Caco-2 (cell line): Measurements from ENCODE around the genes IGFBP6, SOAT2 and ITGB7.

GRCh38 chr12:52308939-52309215 is 12.3 kb downstream of the KRT83 start:
- PRO-cap: no peak
- RRBS: no CpG with 5 or more reads among the region's 8 CpGs

GRCh38 chr12:52345608-52346189 is 21.6 kb downstream of the KRT85 start:
- PRO-cap: no peak

GRCh38 chr12:52371177-52371589 is 3.9 kb upstream of the KRT85 start:
- PRO-cap: no peak
- RRBS: no CpG with 5 or more reads among the region's 11 CpGs

DNA sequence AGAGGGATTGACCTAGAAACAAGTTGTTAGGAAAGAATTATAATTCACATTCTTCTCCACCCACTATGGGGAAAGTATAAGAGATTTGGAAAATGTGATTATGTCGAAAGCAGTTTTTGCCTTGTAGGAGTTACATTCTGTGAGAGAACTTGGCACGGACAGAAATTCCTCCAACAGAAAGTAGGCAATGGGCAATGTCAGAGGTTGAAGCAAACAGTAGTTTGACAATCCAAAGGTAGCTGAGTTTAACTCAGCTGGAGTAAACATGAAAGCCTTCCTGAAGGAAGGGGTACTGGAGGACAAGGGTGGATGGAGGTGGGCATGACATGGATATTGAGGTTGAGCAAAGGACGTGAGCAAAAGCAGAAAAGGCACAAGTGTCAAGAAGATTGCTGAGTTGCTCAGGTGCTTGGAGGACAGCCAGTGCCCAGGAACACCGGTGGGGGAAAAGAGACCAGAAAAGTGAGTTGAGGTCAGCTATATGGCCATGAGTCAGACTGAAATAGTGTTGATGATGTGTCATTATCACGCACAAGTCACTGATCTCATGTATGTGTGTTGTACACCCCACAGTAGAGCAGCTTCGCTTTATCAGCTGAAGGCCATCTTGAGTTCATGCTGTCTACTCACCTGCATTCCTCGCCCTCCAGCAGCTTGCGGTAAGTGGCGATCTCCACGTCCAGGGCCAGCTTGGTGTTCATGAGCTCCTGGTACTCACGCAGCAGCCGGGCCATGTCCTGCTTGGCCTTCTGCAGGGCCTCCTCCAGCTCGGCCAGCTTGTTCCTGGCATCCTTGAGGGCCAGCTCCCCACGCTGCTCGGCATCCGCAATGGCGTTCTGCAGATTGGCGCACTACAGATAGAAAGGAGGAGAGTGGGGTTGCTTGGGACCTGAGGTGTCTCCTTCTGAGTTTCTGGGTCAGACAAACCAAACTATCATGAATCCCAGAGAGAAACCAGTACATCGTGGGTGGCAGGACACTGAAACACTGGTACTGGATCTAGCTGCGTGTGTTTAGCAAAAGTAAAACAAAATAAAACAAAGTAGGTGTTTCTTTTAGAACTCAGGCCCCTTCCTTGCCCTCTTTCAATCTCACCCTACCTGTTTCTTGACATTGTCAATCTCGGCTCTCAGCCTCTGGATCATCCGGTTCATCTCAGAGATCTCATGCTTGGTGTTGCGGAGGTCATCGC is 3.8 kb downstream of the KRT5 start:
- PRO-cap: no peak
- RRBS: no CpG with 5 or more reads among the region's 24 CpGs

- PRO-cap: no peak
- RRBS: no CpG with 5 or more reads among the region's 12 CpGs
These were observed 6.6 kb downstream of the KRT74 start for GRCh38 chr12:52566968-52567450.

- PRO-cap: no peak
- RRBS: no CpG with 5 or more reads among the region's 48 CpGs
These were observed 10.8 kb upstream of the KRT1 start for GRCh38 chr12:52690811-52691683.

DNA sequence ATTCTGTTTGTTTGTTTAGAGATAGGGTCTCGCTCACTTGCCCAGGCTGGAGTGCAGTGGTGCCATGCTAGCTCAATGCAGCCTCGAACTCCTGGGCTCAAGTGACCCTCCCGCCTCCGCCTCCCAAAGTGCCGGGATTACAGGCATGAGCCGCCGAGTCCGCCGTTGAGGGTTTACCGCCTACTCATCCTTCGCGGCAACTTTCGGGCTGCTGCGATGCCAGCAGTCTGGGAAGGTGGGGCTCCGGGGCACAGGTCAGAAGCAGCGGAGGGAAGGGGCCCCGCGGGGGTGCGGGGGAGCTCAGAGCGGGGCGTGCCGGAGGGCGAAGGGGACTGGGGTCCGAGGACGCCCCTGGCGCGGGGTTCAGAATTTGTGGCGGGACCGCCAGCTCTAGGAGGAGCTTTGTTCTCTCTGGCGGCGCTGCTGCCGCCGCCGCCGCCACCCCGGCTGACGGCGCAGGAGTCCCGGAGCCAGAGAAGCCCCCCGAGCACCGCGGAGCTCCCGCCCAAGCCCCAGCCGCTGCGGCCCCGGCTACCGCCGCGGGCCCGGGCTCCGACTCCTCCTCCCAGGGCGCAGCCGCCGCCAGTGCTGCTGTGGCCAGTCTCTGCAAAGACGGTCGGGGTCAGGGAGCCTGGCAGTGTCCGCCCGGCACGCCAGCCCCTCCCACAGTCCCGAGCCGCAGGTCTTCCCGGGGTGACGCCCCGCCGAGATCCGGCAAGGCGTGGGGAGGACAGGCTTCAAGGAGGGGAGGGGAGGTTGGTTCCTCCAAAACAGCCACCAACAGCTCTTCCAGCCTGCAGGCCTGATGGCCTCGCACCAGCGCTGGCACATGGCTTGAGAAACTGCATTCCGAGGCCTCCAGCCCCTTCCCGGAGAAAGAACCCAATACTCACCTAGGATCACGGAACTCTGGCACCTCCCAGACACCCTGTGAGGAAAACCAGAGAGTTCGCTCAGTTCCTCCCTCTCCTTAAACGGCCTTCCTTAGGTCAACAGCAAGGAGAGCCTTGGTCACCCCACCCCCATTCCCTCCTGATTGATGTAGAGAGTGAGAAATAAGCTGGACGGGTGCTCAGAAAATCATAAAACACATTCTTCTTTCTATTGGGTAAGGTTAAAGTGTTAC is 11.0 kb upstream of the KRT77 start:
- PRO-cap: no peak
- RRBS: 90% methylated on average over 38 of the region's 75 CpGs

DNA sequence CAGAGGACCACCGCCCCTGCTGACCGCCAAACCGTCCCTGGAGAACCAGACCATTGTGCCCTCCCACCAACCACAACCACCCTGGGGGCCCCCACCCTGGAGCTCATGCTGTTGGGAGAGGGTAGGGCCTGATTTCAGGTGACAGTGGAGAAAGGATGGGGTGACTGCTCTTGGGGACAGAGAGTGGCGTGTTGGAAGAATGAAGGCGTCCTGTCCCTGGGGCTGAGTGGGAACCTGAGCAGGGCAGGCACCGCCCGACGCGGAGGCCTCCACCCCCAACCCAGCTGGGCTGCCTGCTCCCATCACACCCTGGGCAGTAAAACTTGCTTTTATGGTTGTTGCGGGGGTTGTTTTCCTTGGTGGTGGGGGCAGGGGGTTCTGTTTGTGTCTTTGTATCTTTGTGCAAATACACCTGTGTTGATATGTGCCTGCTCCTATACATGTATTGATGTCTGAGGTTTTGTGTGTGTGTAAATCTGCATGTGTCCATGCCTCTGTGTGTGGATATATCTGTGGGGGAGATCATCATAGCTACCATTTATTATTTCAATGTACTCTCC is 24.2 kb upstream of the KRT78 start:
- PRO-cap: no peak
- RRBS: no CpG with 5 or more reads among the region's 10 CpGs

GRCh38 chr12:52953026-52953841 is 4.3 kb downstream of the KRT18 start:
- PRO-cap: unidirectional peak, plus-strand start at chr12:52953229
- RRBS: no CpG with 5 or more reads among the region's 8 CpGs

DNA sequence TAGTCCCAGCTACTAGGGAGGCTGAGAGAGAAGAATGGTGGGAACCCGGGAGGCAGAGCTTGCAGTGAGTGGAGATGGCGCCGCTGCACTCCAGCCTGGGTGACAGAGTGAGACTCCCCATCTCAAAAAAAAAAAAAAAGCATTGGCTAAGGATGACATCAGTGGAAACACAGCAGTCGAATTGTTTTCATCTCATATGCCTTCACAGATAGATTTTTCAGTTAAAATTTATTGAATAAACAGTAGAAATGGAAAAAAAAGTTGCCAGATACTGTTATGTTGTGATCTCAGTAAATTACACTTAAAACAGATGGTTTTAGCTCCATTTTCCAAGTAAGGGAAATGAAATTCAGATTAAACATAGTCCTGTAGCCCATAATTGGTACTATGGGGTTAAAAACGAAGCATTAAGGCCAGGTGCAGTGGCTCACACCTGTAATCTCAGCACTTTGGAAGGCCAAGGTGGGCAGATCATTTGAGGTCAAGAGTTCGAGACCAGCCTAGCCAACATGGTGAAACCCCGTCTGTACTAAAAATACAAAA is 21.4 kb upstream of the TNS2 start:
- PRO-cap: no peak
- RRBS: no CpG with 5 or more reads among the region's 7 CpGs

GRCh38 chr12:53043824-53044725 is 5.8 kb upstream of the TNS2 start:
- PRO-cap: no peak
- RRBS: no CpG with 5 or more reads among the region's 14 CpGs

DNA sequence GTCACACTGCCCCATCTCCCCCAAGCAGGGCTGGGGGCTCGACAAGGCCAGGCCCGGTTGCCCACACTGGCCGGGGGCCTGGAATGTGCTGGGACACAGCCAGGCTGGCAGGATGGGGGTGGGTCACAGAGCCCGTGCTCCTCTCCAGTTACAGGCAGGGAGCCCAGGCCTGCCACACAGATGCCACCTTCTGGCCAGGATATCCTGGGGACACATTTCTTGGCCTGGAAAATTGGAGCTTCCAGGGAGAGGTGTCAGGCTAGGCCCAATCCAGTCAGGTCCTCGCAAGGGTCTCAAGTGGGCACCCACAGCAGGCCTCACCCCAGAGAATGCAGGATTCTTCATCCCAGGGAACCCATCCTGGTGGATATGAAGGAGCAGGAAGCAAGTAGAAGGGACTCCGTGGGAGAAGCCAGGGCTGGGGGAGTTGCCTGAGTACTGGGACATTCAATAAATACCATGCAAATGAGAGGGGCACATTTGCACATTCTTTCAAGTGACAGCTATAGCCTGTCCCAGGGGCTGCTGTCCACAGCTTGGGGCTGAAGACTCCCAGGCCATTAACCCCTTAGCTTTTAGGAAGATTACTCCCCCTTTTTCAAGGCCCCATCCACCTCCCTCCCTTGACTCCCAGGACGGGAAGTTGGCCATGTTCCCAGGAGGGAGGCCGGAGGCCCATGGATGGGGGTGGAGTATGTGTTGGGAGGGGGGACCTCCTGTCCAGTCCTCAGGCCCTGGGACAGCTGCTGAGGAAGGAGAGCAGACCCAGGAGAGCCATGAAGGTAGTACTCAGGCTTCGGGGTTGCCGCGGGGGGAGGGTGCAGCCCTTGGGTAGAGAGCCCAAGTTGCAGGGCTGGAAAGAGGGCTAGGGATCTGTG is 1.2 kb upstream of the TNS2 start:
- PRO-cap: no peak
- RRBS: no CpG with 5 or more reads among the region's 11 CpGs

GRCh38 chr12:53068644-53069154 is 10.5 kb downstream of the SPRYD3 start:
- PRO-cap: no peak
- RRBS: no CpG with 5 or more reads among the region's 7 CpGs

GRCh38 chr12:53070907-53071556 is 8.2 kb downstream of the SPRYD3 start:
- PRO-cap: no peak
- RRBS: no CpG with 5 or more reads among the region's 7 CpGs

GRCh38 chr12:53095967-53096897 is 1.2 kb upstream of the IGFBP6 start:
- PRO-cap: no peak
- RRBS: no CpG with 5 or more reads among the region's 15 CpGs

DNA sequence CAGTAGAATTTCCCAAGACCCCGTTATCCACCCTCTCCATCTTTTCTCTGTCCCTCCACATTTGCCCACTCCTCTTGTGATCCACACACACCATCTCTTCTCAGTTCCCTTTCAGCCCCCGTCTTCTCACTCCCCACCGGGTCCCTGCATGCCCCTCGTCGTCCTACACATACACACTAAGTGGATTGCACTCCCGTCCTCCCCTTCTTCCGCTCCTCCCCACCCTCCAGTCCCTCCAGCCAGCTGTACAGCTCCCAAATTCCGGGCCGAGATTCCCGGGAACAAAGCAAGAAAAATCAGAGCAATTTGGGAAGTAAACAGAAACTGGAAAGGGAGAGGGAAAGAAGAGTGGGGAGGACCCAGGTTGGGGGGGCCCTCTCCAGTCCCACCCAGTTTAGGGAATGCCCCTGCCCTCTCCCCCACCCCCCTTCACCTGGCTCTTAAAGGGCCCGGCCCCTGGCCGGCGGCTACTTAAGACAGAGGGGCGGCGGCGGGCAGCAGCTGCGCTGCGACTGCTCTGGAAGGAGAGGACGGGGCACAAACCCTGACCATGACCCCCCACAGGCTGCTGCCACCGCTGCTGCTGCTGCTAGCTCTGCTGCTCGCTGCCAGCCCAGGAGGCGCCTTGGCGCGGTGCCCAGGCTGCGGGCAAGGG is at the start of gene IGFBP6:
IGFBP6 (plus strand) TSS at position 500 of the 655 bp plus-strand sequence.
- PRO-cap: unidirectional peak, plus-strand start at position 470 of the sequence; unidirectional peak, plus-strand start at position 500 of the sequence
- RRBS: 15% methylated on average over 4 of the region's 25 CpGs

DNA sequence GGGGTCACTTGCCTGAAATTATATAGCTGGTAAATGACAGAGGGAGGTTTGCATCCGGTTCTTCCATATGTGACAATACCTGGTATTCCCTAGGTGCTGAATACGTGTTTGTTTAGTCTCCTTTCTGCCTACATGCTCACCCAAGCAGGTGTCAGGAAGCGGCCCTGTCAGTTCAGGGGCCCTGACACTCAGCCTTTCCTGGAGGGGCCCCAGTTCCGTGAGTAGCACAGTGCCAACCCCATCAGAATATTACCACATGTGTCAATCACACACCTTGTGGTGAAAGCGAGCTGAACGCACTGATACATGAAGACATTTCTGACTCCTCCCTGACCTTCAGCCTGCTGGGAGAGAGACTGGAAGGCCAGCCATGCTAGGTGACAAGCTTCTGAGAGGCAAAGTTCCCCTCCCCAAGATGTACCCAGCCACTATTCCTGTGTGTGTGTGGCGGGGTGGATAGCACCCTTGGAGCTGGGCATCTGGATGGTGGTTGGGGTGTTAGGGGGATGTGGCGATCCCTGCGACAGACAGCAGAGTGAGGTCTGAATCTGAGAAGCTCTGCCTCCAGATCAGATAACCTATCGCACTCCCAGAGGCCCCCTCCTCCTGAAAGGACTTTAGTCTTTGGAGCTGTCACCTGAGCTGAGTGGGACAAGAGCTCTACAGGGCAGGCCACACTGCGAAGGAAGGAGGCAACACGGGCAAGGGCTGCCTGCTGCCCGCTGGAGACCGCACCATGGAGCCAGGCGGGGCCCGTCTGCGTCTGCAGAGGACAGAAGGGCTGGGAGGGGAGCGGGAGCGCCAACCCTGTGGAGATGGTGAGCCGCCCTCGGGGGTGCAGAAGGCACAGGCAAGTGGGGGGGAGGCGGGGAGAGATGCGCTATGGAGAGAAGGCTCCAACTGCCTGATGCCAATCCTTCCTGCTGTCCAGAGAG is at the start of gene SOAT2:
SOAT2 (plus strand) TSS at position 645 of the 935 bp plus-strand sequence.
- PRO-cap: bidirectional peak, plus-strand start at position 645 of the sequence, minus-strand start at position 537 of the sequence
- RRBS: no CpG with 5 or more reads among the region's 23 CpGs

- PRO-cap: no peak
- RRBS: no CpG with 5 or more reads among the region's 9 CpGs
These were observed 20.0 kb downstream of the SOAT2 start for GRCh38 chr12:53123103-53123789.

DNA sequence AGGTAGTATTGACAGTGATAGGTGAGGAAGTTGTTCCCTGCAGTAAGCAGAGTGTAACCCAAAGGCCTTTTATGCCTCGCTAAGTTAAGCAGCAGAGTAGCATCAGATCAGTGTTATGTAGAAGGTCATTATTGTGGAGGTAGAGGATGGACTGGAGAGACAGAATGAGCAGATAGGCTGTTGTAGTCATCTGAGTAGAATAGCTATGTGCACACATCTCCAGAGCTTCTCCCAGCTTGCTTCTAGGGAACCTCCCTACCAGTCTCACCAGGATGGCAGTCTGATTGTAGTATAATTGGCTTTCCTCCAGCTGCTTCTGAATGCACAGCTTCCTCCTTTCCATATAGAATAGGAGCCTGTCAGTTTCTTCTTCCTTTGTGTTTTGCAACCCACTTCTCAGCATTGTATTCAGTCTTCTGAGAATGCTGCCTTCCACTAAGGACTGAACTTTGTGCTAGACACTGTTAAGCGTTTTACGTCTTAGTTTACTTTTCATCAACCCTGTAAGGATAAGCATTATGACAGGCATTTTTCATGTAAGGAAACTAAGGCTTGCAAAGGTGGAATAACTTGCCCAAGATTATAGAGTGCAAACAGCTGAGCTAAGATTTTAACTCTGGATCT is 2.1 kb upstream of the CSAD start:
- PRO-cap: no peak
- RRBS: no CpG with 5 or more reads among the region's 3 CpGs

GRCh38 chr12:53207020-53207610 is at the start of gene ITGB7:
Gene ITGB7, minus strand, starts transcription at chr12:53207251.
- PRO-cap: no peak
- RRBS: no CpG with 5 or more reads among the region's 5 CpGs